ENCODE measurements around a stretch of chr21.

DNA sequence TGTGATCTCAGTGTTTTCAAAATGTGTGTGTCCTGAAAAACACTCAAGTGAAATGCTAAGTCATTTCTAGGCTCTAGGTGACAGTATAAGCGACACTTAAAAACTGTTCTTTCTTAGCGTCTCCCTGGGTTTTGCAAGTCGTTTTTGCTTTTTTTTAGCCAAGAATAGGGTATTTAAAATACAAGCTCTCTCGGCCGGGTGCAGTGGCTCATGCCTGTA, 5394.2 kb upstream of the TPTE start:
- PRO-cap: no peak

GRCh38 chr21:5154378-5155218, 5366.8 kb upstream of the TPTE start:
- PRO-cap: no peak

DNA sequence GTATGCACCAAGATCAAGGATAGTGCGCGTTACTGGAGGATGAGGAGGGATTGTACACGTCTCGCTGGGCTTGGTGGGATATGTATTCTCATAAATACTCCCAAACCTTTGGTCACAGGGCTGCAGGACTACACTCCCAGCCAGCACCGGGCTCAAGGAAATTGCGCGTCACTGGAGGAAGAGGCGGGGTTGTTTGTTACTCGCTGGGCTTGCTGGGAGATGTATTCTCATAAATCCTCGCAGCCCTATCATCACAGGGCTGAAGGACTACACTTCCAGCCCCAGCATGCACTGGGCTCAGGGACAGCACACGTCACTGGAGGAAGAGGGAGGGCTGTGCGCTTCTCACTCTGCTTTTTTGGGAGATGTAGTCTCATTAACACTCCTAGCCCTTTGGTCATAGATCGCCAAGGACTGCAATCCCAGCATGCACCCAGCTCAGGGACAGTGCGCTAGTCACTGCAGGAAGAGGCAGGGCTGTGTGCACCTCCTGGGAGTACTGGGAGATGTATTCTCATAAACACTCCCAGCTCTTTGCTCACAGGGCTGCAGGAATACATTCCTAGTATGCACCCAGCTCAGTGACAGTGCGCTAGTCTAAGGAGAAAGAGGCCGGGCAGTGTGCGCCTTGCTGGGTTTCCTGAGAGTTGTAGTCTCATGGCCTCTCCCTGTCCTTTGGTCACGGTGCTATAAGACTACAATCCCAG, 4151.4 kb upstream of the TPTE start:
- PRO-cap: no peak

- PRO-cap: no peak
These were observed 402.1 kb upstream of the TPTE start for GRCh38 chr21:10119223-10119839.

DNA sequence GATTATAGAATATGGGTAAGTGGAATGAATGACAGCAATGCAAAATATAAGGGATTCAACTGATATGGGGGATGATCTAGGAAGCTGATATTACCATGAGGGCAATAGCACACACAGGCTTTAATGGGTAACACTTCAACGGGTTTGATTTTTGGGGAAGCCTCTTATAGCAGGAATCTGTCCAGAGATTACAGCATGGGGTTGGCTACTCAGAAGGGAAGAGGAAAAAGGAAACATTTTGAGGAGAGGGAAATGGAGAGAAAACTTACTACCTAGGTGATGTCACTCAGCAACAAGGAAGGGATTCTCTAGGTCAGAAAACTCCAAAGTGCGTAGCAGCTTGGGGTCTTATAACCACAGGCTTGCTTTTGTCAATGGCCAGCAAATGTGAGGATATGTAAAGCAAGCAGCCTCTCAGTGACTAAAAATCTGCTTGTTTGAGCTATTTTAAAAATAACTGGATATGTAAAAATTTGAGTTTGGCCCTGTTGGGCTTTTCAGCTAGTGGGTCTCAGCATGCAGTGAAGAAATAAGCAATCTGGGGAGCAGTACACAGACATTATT, 162.3 kb downstream of the LIPI start:
- PRO-cap: no peak

- PRO-cap: no peak
These were observed 134.1 kb downstream of the LIPI start for GRCh38 chr21:14076450-14077169.

- PRO-cap: no peak
These were observed 54.7 kb downstream of the RBM11 start for GRCh38 chr21:14270660-14270970.

- PRO-cap: no peak
These were observed 4.1 kb upstream of the SAMSN1 start for GRCh38 chr21:14550079-14550675.

GRCh38 chr21:14744424-14744984, 198.4 kb upstream of the SAMSN1 start:
- PRO-cap: no peak

GRCh38 chr21:14918349-14918936, 146.4 kb downstream of the NRIP1 start:
- PRO-cap: no peak

- PRO-cap: unidirectional peak, minus-strand start at chr21:14966267
These were observed 98.7 kb downstream of the NRIP1 start for GRCh38 chr21:14965706-14966854.

GRCh38 chr21:15005203-15006393, 59.2 kb downstream of the NRIP1 start:
- PRO-cap: no peak

GRCh38 chr21:15122211-15122698, 57.5 kb upstream of the NRIP1 start:
- PRO-cap: unidirectional peak, minus-strand start at chr21:15122449

DNA sequence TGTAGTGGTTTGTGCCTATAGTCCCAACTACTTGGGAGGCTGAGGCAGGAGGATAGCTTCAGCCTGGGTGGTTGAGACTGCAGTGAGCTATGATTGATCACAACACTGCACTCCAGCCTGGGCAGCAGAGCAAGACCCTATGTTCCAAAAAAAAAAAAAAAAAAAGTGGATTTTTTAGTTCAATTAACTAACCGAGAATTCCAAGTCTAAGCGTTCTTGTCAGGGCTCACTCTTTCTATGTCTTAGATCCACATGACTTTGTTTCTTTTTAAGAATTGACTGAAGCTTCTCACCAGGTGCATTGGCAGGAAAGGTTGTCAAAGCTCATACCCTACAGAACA, 130.4 kb upstream of the NRIP1 start:
- PRO-cap: no peak

DNA sequence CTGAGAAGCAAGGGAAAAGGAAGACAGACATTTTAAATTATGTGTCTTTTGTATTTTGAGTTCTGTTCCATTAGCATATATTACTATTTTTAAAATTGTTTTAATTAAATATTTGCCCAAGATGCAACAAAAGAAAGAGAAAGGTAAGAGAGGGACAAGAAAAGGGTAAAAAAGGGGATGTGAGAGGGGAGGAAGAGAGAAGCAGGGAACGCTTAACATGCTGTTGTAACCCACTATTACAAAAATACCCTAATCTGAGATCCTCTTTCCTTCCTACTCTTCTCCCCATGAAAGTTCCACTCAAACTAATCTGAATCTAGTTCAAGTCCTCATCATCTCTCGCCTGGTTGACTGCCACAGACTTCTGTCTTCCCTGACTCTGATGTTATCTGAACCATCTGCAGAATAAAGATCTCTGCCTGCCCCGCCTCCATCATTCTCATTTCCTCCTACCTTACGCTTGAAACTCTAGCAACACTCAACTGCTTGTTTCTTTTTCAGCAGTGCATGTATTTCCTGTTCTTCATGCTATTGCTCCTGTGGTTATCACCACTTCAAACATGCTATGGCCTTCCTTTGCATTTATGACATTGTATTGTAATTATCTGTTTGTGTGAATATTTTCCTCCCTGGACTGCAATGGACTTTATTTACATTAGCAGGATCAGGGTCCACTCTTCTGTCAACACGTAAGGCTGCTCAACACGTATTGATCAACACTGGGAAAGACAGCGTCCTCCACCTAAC, 215.7 kb upstream of the USP25 start:
- PRO-cap: unidirectional peak, minus-strand start at position 381 of the sequence

DNA sequence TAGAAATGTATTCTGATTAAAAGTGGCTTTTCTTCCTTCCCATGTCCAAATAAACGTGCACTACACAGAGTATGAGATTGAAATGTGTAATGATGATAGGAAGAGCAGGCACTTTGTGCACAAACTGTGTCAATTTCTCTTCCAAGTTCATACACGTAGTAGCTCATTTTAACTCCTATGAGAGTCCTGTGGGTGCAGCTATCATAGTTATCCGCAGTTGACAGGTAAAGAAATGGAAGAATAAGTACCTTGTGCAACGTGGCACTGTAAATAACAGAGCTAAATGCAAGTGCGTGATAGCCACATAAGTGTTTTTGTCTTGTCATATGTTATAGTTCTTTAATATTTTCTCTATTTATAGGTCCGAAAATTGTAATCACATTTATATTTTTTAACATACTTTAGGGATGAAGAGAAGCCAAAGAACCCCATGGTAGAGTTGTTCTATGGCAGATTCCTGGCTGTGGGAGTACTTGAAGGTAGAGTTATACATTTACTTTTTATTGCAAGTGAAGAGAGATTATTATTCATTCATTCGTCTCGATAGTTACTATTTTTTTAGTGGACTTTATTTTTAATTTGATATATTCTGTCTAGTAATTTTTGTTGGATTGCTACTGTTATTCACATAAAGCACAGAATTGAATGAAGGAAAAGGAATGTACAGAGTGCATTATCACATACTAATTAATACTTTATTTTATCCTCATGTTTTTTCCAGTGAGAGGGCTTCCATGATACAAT, 81.1 kb downstream of the USP25 start:
- PRO-cap: no peak

DNA sequence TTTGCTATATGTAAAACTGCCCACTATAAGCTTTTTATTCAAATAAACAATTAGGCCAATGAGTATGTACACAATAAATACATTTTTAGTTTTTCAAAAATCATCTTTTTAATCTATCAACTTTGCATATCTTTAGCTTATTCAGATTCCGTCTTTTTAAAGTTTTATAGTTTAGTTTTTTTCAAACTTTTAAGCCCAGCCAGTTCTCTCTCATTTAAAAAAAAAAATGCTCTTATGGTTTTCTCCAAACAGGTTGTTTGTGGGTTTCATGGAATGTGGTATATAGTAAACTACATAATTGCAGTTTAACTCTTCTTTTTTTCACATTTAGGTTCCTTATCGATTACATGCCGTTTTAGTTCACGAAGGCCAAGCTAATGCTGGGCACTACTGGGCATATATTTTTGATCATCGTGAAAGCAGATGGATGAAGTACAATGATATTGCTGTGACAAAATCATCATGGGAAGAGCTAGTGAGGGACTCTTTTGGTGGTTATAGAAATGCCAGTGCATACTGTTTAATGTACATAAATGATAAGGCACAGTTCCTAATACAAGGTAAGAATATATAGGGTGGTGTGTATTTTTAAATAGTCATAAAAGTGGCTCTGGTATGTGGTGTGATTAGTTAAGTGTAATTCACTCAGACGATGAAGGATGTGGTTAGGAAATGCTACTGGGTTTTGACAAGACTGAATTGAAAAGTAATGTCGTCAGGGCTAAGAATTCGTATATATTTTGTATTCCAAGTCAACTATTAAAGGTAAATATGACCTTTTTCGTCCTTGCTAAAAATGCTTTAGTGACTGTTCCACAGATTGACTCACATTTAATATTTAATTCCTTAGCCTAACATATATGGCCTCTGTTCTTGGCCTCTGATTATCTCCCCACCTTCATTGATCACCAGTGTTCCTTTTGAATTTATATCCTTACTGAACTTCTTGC, 101.6 kb downstream of the USP25 start:
- PRO-cap: unidirectional peak, plus-strand start at position 652 of the sequence

DNA sequence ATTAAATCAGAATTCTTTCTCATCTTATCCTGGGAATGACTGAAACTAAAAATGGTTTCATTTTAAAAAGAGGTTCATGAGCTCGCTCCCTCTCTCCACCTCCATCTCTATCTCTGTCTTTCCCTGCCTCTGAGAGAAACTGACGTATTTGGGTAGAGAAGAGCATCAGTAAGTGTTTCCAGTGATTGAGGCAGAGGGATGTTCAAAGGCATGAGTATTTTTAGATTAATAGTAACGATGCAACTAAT, 349.0 kb downstream of the USP25 start:
- PRO-cap: no peak

GRCh38 chr21:16304575-16305088, 574.9 kb downstream of the USP25 start:
- PRO-cap: no peak

GRCh38 chr21:17451440-17452063, 61.3 kb upstream of the CXADR start:
- PRO-cap: no peak